AG09309 (cell line): ENCODE data around the gene SLC25A21.

DNA sequence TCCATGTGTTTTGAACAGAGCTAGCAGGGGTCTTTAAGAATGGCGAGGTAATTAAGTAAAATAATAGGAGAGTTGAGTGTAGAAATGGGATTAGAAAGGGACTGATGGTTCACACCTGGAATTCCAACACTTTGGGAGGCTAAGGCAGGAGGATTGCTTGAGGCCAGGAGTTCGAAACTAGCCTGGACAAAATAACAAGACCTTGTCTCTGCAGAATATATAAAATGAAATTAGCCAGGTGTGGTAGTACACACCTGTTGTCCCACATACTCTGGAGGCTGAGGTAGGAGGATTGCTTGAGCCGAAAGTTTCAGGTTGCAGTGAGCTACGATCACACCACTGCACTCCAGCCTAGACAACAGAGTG lies 7.9 kb downstream of the PSMA6 start:
- RRBS: no CpG with 5 or more reads among the region's 4 CpGs

GRCh38 chr14:35347279-35347935 lies 55.2 kb downstream of the PSMA6 start:
- RRBS: no CpG with 5 or more reads among the region's 13 CpGs

- RRBS: no CpG with 5 or more reads among the region's 16 CpGs
These were observed 52.1 kb downstream of the NFKBIA start for GRCh38 chr14:35352004-35353209.

- RRBS: no CpG with 5 or more reads among the region's 10 CpGs
These were observed 30.2 kb downstream of the NFKBIA start for GRCh38 chr14:35374170-35374916.

DNA sequence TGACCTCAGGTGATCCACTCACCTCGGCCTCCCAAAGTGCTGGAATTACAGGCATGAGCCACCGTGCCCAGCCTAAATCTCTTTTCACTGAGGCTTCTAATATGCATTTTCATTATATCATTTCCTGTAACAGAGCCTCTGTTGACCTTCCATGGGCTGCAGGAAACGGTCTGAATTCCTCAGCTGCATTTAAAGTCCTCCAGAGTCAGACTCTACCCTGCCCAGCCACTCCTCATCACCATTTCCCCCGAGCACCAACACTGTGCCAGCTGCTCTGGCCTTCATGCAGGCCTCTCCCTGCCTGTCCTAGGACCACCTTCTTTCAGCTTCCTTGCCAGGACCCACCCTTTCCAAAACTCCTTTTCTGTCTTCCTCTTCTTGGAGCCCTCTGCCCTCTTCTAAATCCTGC lies 9.8 kb upstream of the NFKBIA start:
- RRBS: no CpG with 5 or more reads among the region's 4 CpGs

DNA sequence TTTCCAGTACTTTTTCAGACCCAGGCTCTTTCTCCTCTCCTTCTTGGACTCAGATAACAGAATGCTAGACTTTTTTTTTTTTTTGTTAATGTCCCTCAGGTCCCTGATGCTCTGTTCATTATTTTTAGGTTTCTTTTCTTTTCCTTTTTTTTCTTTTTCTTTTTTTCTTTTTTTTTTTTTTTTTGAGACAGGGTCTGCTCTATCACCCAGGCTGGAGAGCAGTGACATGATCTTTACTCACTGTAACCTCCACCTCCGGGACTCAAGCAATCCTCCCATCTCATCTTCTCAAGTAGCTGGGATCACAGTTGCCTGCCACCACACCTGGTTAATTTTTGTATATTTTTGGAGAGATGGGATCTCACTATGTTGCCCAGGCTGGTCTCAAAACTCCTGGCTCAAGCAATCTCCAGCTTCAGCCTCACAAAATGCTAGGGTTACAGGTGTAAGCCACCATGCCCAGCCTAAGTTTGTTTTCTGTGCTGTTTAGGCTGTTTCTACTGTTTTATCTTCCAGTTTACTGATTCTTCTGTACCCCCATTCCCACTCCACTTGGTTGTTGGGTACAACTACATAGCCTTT lies 66.2 kb downstream of the INSM2 start:
- RRBS: no CpG with 5 or more reads among the region's 1 CpG

- RRBS: no CpG with 5 or more reads among the region's 2 CpGs
These were observed 67.7 kb downstream of the INSM2 start for GRCh38 chr14:35601666-35602073.

- RRBS: no CpG with 5 or more reads among the region's 2 CpGs
These were observed 103.0 kb downstream of the MBIP start for GRCh38 chr14:36217469-36217880.

DNA sequence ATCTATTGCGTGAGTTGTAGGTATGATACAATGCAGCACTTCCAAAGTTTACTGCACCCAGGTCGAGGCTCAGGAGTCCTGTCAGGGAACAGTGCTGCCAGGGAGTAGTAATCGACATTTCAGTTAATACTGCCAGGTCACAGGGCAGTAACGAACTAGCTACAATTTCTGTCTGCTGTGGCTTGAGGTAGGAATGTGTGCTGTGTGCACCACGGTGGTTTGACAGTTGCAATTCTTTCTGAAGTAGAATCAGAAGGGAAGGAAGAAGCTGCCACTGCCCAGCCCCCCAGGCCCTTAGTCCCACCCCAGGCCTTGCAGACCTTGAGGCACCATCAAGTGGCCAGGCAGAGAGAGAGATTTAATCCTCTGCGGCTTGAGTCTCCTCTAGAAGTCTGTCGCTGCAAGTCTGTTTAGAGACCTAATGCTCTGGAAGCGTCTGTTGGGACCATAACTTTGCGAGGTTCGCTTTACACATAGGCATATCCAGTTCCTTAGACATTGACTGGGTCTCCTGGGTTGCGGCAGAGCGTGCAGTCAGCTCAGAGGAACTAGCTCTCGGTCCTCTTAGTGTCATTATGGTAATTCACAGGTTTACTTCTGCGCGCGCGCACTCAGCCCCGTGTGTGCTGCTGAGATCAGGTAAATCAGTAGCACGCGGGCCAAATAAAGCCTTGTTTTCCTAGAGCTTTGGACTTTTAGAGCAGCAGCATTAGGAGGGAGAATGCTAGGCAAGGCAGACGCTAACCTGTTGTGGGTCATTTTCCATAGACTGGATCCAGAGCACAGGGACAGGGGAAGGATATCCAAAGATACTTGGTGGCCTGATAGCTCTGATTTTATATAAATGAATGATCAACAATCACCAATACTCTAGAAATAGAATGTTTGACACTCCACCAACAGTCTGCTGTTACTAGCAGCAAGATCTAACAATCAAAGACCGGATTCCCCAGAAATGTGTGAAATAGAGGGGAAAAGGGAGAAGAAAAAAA lies 9.7 kb downstream of the NKX2-1 start:
- RRBS: no CpG with 5 or more reads among the region's 22 CpGs

- RRBS: 2% methylated on average over 30 of the region's 73 CpGs
These were observed at the start of gene SLC25A21 for GRCh38 chr14:37171591-37172907. Gene SLC25A21 (minus strand): TSS chr14:37172606.

DNA sequence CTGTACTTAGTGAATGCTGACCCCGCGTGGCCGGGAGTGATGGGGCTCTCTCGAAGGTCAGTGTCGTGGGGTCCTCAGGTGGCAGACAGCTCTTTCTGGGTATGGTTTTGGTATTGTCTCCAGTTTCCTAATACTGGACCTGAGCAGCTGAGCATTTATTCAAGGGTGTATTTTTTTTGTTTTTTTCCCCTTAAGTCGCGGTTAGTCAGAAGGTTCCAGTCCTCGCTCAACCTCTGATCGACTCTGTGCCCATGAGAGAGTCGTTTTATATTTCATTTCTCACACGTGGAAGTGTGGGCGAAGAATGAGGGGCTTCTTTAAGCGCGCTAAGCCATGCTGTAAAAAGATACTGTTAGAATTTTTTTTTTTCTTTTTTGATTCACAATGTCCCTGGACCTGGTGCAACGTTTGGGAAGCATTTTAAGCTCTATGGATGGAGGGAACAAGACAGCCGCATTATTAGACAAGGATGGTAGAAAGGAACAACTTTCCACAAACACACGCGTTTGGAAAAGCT lies 544 bp downstream of the MIPOL1 start:
- RRBS: no CpG with 5 or more reads among the region's 18 CpGs

DNA sequence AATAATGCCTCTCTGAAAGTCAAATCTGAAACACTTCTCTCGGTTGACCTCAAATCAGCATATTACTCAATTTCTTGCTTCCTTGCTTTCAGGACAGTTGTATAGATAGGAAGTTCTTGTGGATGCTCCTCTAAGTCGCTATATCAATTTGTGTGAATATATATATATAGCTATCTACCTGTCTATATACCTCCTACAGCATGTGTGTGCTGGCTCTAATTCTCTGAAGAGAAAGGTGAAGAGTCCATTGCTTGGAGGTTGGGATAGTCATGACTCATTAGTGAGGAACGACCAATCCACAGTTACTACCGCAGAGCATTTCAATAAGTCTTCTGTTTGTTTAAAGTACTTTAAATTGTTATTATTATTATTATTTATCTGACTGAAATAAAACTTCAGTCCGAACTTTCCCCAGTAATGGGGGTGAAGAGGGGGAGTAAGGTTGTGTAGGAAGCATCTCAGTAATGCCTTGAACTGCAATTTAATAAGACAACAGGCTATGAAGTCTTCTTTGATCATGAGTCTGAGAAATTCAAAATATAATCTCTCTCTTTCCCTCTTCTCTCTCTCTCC lies 12.3 kb downstream of the FOXA1 start:
- RRBS: no CpG with 5 or more reads among the region's 5 CpGs

DNA sequence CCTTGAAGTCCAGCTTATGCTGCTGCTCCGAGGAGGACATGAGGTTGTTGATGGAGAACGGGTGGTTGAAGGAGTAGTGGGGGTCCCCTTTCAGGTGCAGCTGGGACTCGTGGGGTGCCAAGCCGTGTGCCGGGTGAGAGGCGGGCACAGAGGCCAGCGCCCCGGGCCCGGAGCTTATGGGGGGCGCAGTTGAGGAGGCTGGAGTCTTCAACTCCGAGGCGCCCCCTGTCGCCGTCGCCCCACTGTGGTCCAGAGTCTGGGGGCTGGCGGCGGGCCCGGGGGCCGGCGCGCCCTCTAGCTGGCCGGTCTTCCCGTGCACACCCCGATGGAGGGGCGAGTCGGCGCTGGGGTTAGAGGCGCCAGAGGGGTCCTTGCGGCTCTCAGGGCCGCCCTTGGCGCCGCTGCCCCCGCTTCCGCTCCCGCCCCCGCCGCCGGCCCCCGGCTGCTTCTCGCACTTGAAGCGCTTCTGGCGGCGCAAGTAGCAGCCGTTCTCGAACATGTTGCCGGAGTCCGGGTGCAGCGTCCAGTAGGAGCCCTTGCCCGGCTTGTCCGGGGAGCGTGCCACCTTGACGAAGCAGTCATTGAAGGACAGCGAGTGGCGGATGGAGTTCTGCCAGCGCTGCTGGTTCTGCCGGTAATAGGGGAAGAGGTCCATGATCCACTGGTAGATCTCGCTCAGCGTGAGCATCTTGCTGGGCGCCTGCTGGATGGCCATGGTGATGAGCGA lies 3.4 kb downstream of the FOXA1 start:
- RRBS: 8% methylated on average over 16 of the region's 60 CpGs

GRCh38 chr14:38125292-38126253 lies 82.1 kb upstream of the SSTR1 start:
- RRBS: 46% methylated on average over 2 of the region's 11 CpGs

DNA sequence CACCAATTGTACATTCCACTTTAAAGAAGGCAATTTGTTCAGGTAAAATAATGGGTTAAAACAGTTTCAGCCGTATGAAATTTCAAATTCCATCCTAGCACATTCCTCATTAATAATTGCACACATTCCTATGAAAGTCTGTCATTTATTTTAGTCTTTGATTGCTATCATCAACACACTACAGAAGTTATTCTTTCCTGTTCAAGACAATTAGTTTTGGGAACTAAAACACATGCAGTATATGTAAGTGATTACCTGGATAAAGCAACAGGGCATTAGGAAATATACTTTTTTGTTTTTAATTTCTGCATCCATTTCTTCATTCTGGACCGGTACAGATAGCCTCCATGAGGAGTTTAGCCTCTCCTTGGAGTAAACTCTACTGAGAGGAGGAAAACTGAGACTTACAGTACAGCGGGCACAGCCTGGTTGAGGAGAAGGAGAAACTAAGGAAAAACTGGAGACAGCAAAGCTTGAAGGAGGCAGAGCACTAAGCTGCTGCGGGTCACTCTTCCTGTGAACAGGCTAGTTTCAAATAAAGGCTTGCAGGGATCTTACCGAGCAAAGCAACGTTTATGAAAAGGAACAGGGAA lies 518 bp upstream of the SSTR1 start:
- RRBS: no CpG with 5 or more reads among the region's 6 CpGs

GRCh38 chr14:38254198-38255017 lies 1.5 kb downstream of the CLEC14A start:
- RRBS: no CpG with 5 or more reads among the region's 17 CpGs

- RRBS: no CpG with 5 or more reads among the region's 1 CpG
These were observed 149.9 kb upstream of the CLEC14A start for GRCh38 chr14:38405700-38406351.

- RRBS: no CpG with 5 or more reads among the region's 2 CpGs
These were observed 100.3 kb downstream of the SEC23A start for GRCh38 chr14:39002700-39003169.

DNA sequence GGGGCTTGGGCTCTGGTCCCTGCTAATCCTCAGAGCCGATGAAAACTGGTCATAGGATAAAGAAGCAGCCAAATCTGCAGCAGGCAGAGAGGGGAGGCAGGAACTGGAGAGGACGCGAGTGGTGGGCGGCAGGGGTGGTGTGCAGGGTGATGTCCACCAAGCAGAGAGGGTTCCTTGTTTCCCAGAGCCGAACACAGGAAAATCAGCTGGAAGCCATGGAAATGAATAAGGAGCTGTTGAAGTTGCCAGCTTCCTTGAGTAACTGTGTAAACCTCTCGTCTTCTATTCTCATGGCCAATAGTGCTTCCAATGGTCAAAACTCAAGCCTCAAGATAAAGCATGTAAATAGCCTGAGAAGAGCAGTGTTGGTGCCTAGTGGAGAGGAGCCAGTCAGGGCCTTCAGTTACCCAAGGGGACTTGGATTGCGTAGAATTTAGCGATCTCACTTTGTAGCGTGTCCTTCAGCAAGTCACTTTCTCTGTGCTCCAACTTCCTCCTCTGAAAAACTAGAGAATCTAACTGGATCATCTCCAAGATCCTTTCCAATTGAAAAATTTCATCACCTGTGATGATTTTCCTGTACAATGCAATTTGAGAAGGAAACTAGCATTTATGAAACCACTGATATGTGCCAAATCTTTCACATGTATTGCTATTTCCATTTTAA lies 98.8 kb downstream of the SEC23A start:
- RRBS: no CpG with 5 or more reads among the region's 9 CpGs